Spinal cord (tissue), 3 donors: ENCODE data around the gene DCP1A.

DNA sequence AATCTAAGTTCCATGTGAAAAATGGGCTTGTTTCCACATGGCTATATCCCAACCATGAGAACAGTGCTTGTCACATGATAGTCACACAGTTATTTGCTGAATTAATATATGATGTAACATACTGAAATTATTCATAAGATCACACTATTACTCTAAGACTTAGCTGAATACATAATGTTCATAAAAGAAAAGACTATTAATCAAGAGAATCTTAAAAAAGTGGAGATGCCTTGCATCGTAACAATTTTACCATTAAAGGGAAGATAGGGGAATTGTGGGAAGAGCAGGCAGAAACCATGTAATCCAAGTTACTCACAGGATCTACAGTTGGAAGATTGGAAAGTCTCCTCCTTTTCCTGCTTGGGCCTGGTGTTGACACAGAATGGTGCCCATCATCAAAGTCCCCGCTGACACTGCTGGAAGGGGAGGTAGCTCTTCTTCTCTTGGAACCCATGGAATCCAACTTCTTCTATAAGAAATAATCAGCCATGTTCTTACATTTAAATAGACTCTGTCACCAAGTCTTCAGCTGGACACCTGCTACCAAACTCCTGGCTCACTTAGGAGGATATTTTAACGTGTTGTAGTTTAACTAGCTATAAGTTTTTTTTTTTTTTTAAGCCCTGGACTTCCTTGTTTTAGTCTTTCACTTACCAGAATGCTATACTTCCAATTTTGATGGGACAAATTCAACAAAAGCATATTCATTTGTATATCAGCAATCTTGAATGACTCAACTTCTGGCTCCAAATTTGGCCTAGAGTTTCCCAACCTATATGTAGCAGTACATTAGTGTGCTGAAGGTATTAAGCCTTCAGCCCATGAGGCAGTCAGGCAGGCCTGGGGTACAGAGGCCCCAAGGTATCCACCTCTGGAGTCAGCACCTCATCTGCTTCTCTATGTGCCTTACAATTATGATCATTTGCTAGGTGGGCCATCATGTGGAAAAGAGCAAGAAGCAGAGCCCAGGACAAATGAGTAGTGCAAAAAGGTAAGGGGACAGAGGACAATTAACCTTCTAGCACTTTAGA, 6.3 kb upstream of the GNL3 start:
- PRO-cap, result no peak
- RAMPAGE, long total RNA, result no peak

DNA sequence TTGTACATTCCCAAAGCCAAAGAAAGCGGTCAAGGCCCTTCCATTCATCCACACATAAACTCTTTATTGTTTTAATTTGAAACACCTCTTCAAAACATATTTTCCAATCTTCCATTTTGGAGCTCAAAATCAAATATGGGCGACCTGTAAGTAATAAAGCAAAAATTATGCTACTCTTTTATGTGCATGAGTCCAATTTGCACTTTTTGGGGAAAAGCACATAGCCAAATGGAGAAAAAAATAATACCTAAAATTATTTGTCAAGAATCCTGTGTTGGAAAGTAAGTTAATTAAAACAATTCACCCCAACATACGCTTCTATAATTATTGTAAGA, 1.1 kb upstream of the GNL3 start:
- PRO-cap, result no peak
- RAMPAGE, long total RNA, result no peak

DNA sequence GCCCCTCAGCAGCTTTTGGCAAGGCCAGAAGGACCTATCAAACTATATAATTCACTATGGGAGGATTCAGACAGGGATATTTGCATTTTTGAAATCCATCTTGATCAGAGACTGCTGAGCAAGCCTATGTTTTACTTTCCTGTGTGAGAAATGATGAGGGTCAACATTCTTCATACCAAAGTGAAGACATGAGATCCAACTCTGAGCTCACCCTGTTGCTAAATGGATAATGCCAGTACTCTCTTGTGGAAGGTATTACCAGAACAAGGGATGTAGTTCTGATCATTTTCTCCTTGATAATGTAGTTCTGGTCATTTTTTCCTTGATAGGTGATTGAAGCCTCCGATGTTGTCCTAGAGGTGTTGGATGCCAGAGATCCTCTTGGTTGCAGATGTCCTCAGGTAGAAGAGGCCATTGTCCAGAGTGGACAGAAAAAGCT, 2.9 kb downstream of the GNL3 start:
- PRO-cap, result no peak
- RAMPAGE, long total RNA, result no peak

- PRO-cap, result no peak
- RAMPAGE, long total RNA, result no peak
These were observed 18.8 kb downstream of the NEK4 start for GRCh38 chr3:52751844-52752381.

- PRO-cap, result no peak
- RAMPAGE, long total RNA, result no peak
These were observed 808 bp downstream of the ITIH1 start for GRCh38 chr3:52778164-52778649.

- PRO-cap, result no peak
- RAMPAGE, long total RNA, result no peak
These were observed 12.2 kb downstream of the ITIH4 start for GRCh38 chr3:52817871-52819091.

GRCh38 chr3:52842197-52843568, 7.9 kb upstream of the MUSTN1 start:
- PRO-cap, result no peak
- RAMPAGE, long total RNA, result no peak

GRCh38 chr3:52844134-52844759, 9.4 kb upstream of the MUSTN1 start:
- PRO-cap, result no peak
- RAMPAGE, long total RNA, result no peak

GRCh38 chr3:53132279-53132825, 2.1 kb upstream of the RFT1 start:
- PRO-cap, result no peak
- RAMPAGE, long total RNA, result no peak

GRCh38 chr3:53188838-53189338, 27.9 kb downstream of the PRKCD start:
- PRO-cap, result no peak
- RAMPAGE, long total RNA, result no peak

- PRO-cap, result no peak
- RAMPAGE, long total RNA, result no peak
These were observed 32.0 kb downstream of the TKT start for GRCh38 chr3:53223586-53224453.

GRCh38 chr3:53233106-53233326, 22.8 kb downstream of the TKT start:
- PRO-cap, result no peak
- RAMPAGE, long total RNA, result no peak

DNA sequence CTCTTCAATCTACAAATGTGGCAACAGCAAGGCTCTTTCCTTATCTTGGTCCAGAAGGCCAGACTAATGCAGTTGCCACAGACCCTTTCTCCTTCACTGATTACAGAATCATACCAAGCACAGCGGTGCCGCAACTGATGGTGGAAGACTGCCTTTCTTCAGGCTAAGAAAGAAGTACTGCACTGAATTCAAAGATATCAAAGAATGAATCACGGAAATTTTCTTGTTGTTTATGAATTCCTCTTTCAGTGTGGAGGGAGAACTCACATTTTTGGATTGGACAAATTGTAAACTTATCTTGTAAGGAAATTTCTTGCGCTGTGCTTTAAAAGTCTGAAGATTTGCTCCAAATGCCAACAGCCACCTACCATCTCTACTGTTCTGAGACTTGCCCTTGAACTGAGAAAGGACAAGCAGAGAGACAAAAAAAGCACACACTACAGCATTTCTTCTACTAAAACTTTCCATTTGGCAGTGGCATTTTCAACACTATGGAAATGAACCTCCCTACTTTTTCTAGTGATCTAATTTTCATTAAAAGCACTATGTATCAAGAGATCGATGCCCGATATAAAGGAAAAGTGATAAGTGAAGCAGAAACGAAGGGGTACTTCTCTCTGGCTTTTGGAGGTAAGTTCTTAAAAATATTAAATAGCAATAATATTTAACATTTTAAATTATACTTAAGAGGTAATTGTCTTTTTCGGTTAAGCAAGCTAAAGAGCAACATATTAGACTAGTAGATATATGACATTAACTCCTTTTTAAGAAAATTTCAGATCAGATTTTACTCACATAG, 18.3 kb downstream of the DCP1A start:
- PRO-cap, result no peak
- RAMPAGE, long total RNA, result no peak

DNA sequence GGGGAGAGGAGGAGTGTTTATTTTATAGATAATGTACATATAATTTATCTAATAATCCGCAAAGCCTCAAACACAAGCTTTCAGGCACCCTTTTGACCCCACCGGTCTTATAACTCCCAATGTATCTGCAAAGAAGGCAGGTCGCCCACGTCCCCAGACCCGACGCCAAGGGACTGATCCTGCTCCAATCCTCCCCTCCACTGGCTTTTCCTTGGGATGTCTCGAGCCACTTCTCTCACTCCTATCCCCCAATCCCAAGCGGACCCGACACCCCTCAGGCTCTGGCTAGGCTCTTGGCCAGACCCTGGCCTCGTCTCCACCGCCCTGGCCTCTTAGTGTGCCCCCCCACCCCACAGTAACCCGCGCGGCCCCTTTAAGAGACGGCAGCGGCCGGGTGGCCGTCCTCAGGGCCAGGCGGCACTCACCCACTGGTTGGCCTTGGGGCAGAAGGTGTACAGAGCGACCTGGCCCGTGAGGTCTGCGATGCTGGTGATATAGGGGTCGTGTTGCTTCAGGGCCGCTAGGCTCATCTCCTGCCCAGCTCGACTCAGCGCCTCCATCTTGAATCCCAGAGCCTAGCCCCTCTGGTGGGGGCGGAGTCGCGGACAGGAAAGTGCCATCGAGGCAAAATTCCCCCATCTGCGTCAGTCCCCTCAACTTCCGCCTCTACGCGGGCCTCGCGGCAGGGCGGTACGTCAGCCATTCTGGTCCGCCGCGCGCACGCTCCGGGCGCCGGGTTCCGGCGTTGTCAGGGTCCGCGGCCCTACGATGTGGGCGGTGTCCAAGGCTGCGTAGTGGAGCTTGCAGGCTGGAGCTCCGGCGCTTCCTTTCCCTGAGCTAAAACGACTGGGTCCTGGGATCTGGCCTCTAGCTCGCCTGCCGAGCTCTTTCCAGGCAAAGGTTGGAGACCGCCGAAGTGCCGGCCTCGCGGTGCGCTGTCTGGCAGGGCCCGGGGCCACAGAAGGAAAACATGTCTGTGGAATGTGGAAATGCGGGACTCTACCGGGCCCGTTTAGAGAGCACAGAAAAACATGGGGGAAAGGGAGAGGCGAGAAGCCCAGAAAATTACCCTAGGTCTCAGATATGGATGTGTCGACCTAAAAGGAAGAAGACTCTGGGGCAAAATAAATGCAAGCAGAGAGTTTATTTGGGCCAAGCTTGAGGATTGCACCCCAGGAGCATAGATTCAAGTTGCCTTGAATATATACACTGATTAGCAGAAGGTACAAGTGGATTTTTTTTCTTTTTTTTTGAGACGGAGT, at the start of gene DCP1A:
Gene DCP1A, minus strand, starts transcription at position 586 of the 1,262 bp plus-strand sequence.
- PRO-cap, result no peak
- RAMPAGE, long total RNA, result no peak

DNA sequence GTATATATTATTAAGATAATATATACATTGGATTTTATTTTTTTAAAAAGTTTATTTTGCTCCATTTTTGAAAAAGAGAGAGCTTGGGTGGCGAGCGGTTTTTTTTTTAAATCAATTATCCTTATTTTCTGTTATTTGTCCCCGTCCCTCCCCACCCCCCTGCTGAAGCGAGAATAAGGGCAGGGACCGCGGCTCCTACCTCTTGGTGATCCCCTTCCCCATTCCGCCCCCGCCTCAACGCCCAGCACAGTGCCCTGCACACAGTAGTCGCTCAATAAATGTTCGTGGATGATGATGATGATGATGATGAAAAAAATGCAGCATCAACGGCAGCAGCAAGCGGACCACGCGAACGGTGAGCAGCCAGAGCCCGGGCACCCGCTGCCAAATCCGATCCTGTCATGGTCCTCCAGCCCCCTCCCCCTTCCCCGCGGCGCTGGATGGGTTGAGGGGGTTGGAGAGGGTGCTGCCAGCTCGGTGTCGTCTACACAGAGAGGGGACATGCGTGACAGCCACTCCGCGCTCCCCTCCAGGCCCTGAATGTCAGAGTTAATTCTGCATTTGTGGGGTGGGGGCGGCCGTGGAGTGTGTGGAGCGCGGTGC, 569 bp downstream of the CACNA1D start:
- PRO-cap, result no peak
- RAMPAGE, long total RNA, result no peak

DNA sequence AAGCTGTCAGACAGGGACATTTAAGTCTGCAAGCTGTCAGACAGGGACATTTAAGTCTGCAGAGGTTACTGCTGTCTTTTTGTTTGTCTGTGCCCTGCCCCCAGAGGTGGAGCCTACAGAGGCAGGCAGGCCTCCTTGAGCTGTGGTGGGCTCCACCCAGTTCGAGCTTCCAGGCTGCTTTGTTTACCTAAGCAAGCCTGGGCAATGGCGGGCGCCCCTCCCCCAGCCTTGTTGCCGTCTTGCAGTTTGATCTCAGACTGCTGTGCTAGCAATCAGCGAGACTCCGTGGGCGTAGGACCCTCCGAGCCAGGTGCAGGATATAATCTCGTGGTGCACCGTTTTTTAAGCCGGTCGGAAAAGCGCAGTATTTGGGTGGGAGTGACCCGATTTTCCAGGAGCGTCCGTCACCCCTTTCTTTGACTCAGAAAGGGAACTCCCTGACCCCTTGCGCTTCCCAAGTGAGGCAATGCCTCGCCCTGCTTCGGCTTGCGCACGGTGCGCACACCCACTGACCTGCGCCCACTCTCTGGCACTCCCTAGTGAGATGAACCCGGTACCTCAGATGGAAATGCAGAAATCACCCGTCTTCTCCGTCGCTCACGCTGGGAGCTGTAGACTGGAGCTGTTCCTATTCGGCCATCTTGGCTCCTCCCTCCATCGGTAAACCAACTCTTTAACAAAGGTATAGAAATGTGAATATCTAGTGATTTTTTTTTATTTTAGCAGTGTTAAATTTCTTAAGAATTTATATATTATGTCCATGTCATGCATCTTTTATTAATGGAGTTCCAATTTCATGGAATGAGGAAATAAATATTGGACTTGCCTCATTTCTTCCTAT, 35.7 kb upstream of the SELENOK start:
- PRO-cap, result no peak
- RAMPAGE, long total RNA, result no peak

- PRO-cap, result no peak
- RAMPAGE, long total RNA, result no peak
These were observed 80.6 kb downstream of the CACNA2D3 start for GRCh38 chr3:54202971-54203350.

GRCh38 chr3:54434394-54434719, 312.0 kb downstream of the CACNA2D3 start:
- PRO-cap, result no peak
- RAMPAGE, long total RNA, result no peak

- PRO-cap, result no peak
- RAMPAGE, long total RNA, result no peak
These were observed 290.5 kb downstream of the LRTM1 start for GRCh38 chr3:54637008-54638192.

DNA sequence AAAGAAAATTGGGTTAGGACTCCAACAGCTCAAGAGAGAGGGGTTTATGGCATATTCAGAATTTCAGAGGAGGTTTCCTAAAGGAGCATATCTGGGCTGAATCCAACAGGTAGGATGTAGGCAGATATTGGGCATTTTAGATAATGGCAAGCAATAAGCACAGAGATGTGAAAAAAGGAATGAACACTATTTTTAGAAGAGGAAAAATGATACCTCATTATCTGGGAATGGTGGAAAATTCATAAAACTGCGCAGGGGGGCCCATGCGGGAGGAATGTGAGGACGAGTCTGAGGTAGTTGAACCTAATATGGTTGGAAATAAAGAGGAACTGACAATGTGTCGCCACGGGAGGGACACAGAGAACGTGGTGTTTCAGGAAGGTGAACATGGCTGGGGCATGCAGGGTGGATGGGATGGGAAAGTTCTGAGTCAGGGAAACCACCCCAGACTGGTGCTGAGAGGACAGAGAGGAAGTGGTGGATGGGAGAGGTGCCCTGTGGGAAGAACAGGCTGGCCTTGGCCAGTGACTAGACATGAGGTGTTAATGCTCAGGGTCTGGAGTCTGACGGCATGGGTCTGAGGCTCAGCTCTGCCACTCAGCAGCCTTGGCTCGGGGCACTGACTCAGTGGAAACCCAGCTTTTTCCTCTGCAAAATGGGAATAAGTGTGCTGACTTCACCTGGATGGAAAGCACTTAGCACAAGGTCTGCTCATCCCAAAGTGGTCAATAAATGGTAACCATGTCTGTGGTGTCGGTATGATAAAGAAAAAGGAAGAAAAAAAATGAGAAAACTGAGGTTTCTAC, 137.1 kb upstream of the WNT5A start:
- PRO-cap, result no peak
- RAMPAGE, long total RNA, result no peak